AG04450 (cell line): ENCODE measurements around the genes AREL1 and RPS6KL1.

- CAGE, long polyA plus RNA: no peak
- RRBS: no CpG with 5 or more reads among the region's 4 CpGs
These were observed 39.8 kb downstream of the LTBP2 start for GRCh38 chr14:74572220-74572628.

GRCh38 chr14:74712392-74713507, at the start of gene AREL1:
Gene AREL1, minus strand, starts transcription at chr14:74713080.
- CAGE, long polyA plus RNA: start-site peak on the plus strand at chr14:74713169-74713198, 637 and 632 reads in 2 replicates
- RRBS: 1% methylated on average over 6 of the region's 33 CpGs

DNA sequence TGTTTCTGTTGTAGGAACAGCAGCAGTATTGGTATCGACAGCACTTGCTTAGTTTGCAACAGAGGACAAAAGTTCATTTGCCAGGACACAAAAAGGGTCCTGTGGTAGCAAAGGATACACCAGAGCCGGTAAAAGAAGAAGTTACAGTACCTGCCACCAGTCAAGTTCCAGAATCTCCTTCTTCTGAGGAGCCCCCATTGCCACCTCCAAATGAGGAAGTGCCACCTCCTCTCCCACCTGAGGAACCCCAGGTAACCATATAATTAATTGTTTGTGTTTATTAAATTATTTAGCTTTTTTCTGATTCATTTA, 15.3 kb downstream of the YLPM1 start:
- CAGE, long polyA plus RNA: no peak
- RRBS: no CpG with 5 or more reads among the region's 2 CpGs

DNA sequence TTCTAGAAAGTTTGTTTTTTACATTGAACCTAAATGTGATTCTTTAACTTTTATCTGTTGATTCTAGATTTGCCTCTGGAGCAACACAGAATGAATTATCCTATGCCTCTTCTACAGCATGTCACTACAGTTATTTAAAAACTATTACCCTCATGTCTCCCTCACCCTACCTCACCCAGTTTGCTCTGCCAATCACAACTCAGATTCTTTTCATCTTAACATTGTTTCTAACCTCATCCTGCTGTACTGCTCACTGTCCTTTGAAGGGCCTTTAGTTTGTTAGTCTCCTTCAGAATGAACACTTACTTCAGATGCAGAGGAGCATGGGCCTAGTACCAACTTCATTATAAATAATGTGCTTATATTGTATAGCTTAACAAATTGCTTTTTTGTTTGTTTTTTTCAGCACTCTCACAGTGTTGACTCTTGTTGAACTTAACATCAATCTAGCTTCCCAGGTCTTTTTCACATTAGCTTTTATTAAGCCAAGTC, 21.6 kb downstream of the YLPM1 start:
- CAGE, long polyA plus RNA: no peak

- CAGE, long polyA plus RNA: no peak
- RRBS: no CpG with 5 or more reads among the region's 36 CpGs
These were observed 35.6 kb downstream of the YLPM1 start for GRCh38 chr14:74798172-74799577.

DNA sequence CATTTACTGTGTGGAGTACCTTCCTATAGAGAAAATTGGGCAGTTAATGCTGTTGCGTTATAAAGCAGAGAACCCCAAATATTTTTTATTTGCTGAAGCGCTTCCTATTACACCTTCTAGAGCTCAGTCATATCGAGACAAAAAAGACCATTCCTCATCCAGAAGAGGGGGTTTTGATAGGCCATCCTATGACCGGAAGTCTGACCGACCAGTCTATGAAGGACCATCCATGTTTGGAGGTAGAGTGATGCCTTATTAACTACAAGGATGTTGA, 48.3 kb downstream of the YLPM1 start:
- CAGE, long polyA plus RNA: no peak
- RRBS: no CpG with 5 or more reads among the region's 5 CpGs

GRCh38 chr14:74835648-74836125, 40.3 kb downstream of the PROX2 start:
- CAGE, long polyA plus RNA: no peak
- RRBS: no CpG with 5 or more reads among the region's 6 CpGs

DNA sequence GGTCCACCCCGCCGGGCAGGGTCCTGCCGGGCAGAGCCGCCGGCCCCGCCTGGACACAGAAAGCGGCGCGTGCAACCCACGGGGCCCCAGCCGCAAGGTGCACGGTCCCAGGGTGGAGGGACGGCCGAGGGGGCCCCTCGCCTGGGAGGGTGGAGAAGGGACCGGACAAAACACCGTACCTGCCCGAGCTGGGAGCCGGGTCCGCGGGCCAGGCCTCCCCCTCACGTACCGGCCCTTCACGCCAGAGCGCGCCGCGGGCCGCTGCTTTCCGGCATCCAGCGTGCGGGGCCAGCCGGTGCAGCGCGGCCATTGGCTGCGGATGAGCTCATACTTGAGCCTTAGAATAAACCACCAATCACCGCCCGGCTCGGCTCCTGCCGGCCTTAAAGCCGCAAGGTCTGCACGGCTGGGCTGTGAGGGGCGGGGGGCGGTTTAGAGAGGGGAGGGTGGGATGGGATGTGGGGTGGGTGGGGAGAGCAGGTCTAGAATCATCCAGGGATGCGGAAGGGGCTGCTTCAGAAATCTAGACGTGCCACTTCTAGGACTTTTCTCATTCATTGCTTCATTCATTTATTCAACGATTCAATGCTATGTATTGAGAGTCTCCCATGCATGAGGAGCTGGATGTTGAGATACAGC, at the start of gene RPS6KL1:
RPS6KL1 (minus strand) TSS at position 260 of the 639 bp plus-strand sequence.
- CAGE, long polyA plus RNA: no peak
- RRBS: 2% methylated on average over 14 of the region's 47 CpGs

- CAGE, long polyA plus RNA: no peak
- RRBS: 20% methylated on average over 2 of the region's 15 CpGs
These were observed 13.8 kb downstream of the PGF start for GRCh38 chr14:74941545-74942096.

- CAGE, long polyA plus RNA: no peak
- RRBS: no CpG with 5 or more reads among the region's 8 CpGs
These were observed 22.7 kb downstream of the EIF2B2 start for GRCh38 chr14:75025018-75026183.

DNA sequence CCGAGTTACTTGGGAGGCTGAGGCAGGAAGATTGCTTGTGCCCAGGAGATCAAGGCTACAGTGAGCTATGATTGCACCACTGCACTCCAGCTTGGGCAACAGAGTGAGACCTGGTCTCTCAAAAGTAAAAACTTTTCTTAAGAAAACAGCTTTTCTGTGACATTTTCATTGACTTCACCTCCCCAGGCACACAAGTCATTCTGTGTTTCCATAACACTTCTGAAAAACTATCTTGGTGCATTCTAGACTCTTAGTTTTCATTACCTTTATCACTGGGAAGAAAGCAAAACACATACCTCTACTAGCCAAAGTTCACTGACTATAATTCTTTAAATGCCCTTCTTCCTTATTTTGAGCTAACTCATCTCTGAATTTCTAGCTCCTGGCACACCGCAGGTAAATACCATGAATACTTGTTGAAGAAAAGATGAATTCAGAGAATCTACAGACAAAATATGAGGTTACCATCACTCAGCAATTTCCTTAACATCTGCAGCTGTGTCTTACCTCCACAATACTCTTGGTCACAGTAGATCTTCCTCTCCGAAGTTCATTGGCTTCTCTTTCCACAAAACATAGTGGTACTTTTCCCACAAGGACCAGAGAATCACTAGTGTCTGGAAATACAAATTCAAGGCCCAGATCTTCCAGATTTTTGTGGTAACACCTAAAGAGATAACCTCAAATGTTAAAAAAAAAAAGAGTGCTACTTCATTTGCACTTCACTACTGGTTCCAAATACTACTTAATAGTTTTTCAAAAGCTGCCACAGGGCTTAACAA, 21.0 kb downstream of the MLH3 start:
- CAGE, long polyA plus RNA: no peak
- RRBS: no CpG with 5 or more reads among the region's 3 CpGs

DNA sequence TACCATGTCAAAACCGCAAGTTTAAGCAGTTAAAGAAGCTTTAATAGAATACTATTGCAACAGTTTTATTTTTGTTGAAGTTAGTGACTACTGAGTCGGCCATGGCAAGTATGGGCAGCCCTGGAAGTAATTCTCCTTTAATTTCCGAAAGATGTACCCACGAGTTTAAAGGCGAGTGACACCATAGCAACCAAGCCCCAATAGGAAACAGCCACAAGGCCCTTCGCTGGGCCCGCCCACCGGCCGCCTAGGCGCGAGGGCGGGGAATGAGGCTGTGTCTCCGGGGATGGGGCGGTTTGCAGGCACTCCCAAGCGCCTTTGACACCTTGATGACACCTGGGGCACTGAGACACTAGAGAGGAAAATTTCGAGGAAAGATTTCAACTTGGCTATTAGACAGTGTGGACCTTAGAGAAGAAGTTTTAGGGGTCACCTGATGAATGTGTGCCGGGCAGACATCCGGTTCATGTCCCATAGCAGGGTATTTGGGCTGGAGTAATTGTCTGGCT, 385 bp upstream of the TMED10 start:
- CAGE, long polyA plus RNA: no peak
- RRBS: 5% methylated on average over 6 of the region's 18 CpGs

GRCh38 chr14:75204018-75204651, 27.7 kb upstream of the TMED10 start:
- CAGE, long polyA plus RNA: no peak
- RRBS: no CpG with 5 or more reads among the region's 5 CpGs

- CAGE, long polyA plus RNA: no peak
- RRBS: no CpG with 5 or more reads among the region's 13 CpGs
These were observed 45.6 kb upstream of the TMED10 start for GRCh38 chr14:75221786-75222639.

DNA sequence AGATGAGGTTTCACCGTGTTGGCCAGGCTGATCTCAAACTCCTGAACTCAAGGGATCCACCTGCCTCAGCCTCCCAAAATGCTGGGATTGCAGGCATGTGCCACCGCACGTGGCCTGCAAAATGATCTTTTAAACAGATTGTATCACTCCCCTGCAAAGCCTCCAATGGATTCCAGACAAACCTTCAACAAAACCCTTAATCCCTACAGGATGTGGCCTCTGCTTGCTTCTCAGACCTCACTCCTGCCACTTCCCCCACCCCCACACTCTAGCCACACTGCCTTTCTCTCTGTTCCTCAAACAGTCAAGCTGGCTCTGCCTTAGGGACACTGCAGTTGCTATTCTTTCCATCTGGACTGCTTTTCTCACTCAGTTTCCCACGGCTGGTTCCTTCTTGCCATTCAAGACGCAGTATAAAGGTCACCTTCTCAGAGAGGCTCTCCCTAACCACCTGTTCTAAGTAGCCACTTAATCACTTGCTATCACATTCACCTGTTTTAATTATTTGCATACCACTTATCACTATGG, 47.3 kb upstream of the TMED10 start:
- CAGE, long polyA plus RNA: no peak
- RRBS: no CpG with 5 or more reads among the region's 5 CpGs

- CAGE, long polyA plus RNA: no peak
- RRBS: no CpG with 5 or more reads among the region's 22 CpGs
These were observed 55.7 kb downstream of the FOS start for GRCh38 chr14:75334146-75334913.

DNA sequence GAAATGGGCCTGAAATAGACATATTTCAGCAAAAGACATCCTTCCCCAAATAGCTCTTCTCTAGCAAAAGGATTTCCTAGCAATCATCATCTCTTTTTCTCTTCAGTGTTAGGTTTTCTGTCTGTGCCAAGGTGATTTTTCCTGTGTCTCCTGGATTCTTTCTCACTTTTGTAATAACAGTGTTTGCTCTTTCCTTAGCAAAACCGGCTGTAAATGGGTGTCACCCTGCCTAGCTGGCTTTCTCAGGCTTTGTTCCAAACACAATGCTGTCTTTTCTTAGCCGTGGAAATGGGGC, 21.8 kb downstream of the JDP2 start:
- CAGE, long polyA plus RNA: no peak
- RRBS: no CpG with 5 or more reads among the region's 2 CpGs

DNA sequence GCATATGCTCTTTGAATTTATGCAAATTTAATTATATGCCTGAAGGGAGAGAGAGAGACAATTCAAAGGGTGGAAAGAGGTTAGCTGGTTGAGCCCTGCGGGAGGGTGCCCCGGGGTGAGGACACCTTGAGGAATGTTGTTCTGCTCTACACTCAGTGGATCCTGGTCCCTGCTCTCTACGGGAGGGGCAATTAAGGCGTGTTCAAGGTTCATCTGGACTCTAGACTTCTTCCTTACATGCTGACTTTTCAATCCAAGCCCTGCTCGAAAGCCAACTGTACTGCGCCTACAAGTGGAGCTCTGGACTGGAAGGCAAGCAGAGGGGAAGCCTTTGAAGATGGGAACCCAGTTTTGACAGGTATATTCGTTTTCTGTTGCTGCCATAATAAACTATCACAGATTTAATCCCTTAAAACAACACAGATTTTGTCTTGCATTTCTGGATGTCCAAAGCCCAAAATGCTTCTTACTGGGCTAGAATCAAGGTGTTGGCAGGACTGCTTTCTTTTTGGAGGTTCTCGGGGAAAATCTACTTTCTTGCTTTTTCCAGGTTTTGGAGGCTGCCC, 46.4 kb downstream of the JDP2 start:
- CAGE, long polyA plus RNA: no peak
- RRBS: no CpG with 5 or more reads among the region's 8 CpGs

DNA sequence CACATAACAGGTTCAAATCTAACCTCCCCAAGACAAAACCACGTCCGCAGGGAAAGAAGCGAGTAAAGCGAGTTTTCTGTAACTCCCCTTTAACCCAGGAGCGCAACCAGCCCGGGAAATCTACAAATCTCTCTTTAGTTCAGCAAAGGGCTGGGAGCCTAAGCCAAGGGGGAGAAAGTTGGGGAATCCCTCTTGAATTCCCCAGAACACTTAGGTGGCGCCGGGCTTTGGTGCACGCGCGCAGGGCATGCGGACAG, 462 bp upstream of the FLVCR2 start:
- CAGE, long polyA plus RNA: no peak
- RRBS: 3% methylated on average over 7 of the region's 12 CpGs

GRCh38 chr14:75647452-75647937, 13.2 kb downstream of the ERG28 start:
- CAGE, long polyA plus RNA: no peak
- RRBS: no CpG with 5 or more reads among the region's 2 CpGs